Subcutaneous adipose tissue (tissue), 3 donors: ENCODE measurements around a stretch of chr7.

DNA sequence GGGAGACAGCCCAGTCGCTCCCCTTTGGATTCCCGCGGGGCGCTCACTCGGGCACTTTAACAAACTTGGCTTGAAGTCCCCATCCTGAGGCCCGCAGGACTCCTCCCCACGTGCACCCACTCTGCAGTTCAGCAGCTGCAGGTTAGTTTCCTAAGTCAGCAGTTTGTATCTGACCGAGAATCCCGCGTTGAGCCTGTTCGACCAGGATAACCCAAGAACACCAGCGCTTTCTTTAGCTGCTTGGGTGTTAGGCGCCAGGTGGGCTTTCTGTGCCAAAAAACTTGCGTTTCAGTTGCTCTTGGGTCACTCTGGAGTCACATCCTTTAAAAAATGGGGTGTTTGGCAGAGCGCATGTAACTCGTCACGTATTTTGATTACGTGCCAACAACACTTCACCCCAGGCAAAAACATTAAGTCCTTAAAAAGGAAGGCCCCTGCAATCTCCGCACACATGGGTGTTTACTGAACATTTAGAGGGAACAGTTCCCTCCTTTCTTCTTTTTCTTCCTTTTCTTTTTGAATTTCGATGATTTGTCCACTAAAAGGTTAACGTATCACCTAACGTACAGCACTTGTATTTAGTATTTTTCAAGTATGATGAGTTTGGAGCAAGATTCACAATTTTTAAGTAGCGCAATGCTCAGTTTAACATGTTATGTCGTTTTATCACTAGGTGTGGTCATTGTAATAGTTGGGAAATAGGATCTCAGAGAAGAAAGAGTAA is 969 bp downstream of the DNAH11 start:
- PRO-cap, result no peak
- RAMPAGE, long total RNA, 3 experiments, result no peak in any of the 3 experiments

GRCh38 chr7:21942873-21943810 is 2.6 kb downstream of the CDCA7L start:
- PRO-cap, result no peak
- RAMPAGE, long total RNA, 3 experiments, result no peak in any of the 3 experiments

DNA sequence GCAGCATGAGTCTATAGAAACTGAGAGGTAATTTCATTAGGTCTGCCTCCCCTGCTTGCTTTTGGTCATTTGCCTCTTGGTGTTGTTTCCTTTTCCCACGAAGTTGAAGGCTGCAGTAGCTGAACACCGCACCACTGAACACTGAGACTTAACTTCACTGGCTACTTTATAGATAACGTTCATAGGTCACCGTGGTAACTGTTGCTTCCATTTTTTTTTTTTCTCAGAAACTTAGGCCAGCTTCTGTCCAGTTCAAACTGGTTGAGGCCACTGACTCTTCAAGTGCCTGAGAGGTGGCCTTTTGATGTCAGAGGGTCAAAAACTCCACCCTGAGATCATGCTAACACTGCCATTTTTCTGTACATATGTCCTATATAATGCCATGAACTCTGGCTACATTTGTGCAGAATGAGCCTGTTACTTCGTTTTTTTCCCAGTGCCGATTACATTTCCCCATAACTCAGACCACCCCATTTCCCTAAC is 3.5 kb upstream of the CDCA7L start:
- PRO-cap, result no peak
- RAMPAGE, long total RNA, 3 experiments, result no peak in any of the 3 experiments

DNA sequence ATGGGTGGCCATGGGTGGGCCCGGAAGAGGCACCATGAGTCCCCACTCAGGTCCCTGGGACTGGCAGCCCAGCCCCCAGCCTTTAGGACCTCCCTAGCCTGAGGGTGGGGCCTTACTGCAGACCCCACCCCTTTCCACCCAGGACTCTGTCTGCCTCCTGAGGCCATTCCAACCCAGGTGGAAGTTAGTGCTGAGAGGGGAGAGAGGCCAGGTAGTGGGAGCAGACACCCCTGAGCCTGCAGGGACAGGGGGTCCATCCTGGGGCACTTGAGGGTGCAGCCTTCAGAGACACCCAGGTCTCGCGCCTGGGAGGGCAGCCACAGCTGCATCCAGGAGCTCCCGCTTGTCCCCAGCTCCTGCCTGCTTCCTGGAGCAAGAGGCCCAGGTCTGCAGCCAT is 26.4 kb upstream of the CDCA7L start:
- PRO-cap, result no peak
- RAMPAGE, long total RNA, 3 experiments, result no peak in any of the 3 experiments

- PRO-cap, result no peak
- RAMPAGE, long total RNA, 3 experiments, result no peak in any of the 3 experiments
These were observed 175.2 kb upstream of the CDCA7L start for GRCh38 chr7:22120500-22121670.

GRCh38 chr7:22357703-22358155 is 775 bp upstream of the RAPGEF5 start:
- PRO-cap, result no peak
- RAMPAGE, long total RNA, 3 experiments, result no peak in any of the 3 experiments

GRCh38 chr7:22706765-22707458 is 20.1 kb upstream of the IL6 start:
- PRO-cap, result no peak
- RAMPAGE, long total RNA, 3 experiments, result no peak in any of the 3 experiments

DNA sequence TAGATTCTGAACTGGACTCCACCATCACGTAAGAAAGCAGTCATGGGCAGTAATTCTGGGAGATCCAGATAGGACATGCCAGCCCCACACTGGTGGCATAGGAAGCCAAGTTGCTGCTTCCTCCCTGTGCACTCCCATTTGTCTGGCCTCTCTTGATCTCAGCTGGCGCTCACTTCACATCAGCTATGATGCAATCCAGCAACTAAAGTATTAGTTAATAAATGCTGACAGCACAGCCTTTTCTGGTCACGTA is 3.4 kb upstream of the IL6 start:
- PRO-cap, result unidirectional peak, minus-strand start at position 144 of the sequence
- RAMPAGE, long total RNA, 3 experiments, result no peak in any of the 3 experiments

- PRO-cap, result no peak
- RAMPAGE, long total RNA, 3 experiments, result no peak in any of the 3 experiments
These were observed 1.0 kb downstream of the IL6 start for GRCh38 chr7:22728112-22728340.

- PRO-cap, result bidirectional peak, plus-strand start at chr7:22854815, minus-strand start at chr7:22854695; bidirectional peak, plus-strand start at chr7:22855081, minus-strand start at chr7:22854966
- RAMPAGE, long total RNA, 3 experiments, result no peak in any of the 3 experiments
These were observed 32.1 kb upstream of the TOMM7 start for GRCh38 chr7:22854617-22855270.

DNA sequence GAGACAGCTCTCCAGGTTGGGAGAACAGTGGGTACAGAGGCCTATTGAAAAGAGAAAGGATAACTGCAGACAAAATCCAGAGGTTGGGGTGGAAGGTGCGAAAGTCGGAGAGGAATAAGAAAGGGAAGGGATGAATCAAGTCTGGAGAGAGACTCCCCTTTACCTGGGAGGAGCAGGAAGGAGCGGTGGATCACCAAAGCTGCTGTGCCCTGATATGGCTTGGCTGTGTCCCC is 56.8 kb upstream of the TOMM7 start:
- PRO-cap, result unidirectional peak, plus-strand start at position 167 of the sequence
- RAMPAGE, long total RNA, 3 experiments, result no peak in any of the 3 experiments

- PRO-cap, result no peak
- RAMPAGE, long total RNA, 3 experiments, result no peak in any of the 3 experiments
These were observed 580 bp upstream of the KLHL7 start for GRCh38 chr7:23104873-23105537.

GRCh38 chr7:23190614-23191637 is 9.1 kb downstream of the NUP42 start:
- PRO-cap, result no peak
- RAMPAGE, long total RNA, 3 experiments, result no peak in any of the 3 experiments

GRCh38 chr7:23513572-23514515 is 17.9 kb downstream of the TRA2A start:
- PRO-cap, result no peak
- RAMPAGE, long total RNA, 3 experiments, result no peak in any of the 3 experiments

- PRO-cap, result no peak
- RAMPAGE, long total RNA, 3 experiments, result no peak in any of the 3 experiments
These were observed 9.0 kb downstream of the TRA2A start for GRCh38 chr7:23522550-23523348.

DNA sequence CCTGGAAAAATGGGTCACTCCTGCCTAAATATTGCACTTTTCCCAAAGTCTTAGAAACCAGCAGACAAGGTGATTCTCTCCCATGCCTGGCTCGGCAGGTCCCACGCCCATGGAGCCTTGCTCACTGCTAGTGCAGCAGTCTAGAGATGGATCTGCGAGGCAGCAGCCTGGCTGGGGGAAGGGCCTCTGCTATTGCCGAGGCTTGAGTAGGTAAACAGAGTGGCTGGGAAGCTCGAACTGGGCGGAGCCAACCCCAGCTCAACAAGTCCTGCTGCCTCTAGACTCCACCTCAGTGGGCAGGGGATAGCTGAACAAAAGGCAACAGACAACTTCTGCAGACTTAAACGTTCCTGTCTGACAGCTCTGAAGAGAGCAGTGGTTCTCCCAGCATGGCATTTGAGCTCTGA is 134.8 kb downstream of the STK31 start:
- PRO-cap, result no peak
- RAMPAGE, long total RNA, 3 experiments, result no peak in any of the 3 experiments

GRCh38 chr7:24152266-24152656 is 131.7 kb upstream of the NPY start:
- PRO-cap, result no peak
- RAMPAGE, long total RNA, 3 experiments, result no peak in any of the 3 experiments

- PRO-cap, result no peak
- RAMPAGE, long total RNA, 3 experiments, result no peak in any of the 3 experiments
These were observed 28.7 kb upstream of the NPY start for GRCh38 chr7:24255335-24255690.

GRCh38 chr7:24574433-24574779 is 1.2 kb downstream of the PALS2 start:
- PRO-cap, result no peak
- RAMPAGE, long total RNA, 3 experiments, result no peak in any of the 3 experiments

- PRO-cap, result no peak
- RAMPAGE, long total RNA, 3 experiments, result no peak in any of the 3 experiments
These were observed 38.0 kb downstream of the GSDME start for GRCh38 chr7:24719352-24719512.